Zone of skin (tissue), 1 donor: Measurements from ENCODE around the genes ZDHHC19, UBXN7 and PIGZ.

DNA sequence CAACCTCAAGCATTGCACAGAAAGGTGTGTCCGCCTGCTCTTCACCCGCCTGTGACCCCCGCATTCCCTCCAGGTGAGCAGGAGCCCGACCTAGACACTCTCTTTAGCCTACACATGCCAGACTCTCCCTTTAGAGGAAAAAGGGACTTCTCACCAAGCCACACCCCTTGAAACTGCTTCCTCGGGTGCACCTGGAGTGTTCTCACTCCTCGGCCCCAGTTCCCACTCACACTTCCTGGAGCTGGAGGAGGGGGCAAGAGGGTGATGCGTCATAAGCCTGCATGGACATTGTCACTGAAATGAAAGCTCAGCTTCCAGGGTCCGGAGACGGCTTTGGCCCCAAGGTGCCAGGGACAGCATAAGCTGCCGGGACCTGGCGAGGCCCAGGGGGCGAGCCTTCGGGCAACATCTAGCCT, 9.7 kb upstream of the MUC4 start:
- RRBS = 74% methylated on average over 3 of the region's 13 CpGs

- RRBS = no CpG with 5 or more reads among the region's 12 CpGs
These were observed 11.5 kb upstream of the MUC4 start for GRCh38 chr3:195823223-195823682.

GRCh38 chr3:195941699-195942611, 33.6 kb upstream of the TNK2 start:
- RRBS = no CpG with 5 or more reads among the region's 24 CpGs

GRCh38 chr3:195942718-195943244, 34.4 kb upstream of the TNK2 start:
- RRBS = no CpG with 5 or more reads among the region's 6 CpGs

GRCh38 chr3:195989502-195989990, 81.2 kb upstream of the TNK2 start:
- RRBS = no CpG with 5 or more reads among the region's 46 CpGs

DNA sequence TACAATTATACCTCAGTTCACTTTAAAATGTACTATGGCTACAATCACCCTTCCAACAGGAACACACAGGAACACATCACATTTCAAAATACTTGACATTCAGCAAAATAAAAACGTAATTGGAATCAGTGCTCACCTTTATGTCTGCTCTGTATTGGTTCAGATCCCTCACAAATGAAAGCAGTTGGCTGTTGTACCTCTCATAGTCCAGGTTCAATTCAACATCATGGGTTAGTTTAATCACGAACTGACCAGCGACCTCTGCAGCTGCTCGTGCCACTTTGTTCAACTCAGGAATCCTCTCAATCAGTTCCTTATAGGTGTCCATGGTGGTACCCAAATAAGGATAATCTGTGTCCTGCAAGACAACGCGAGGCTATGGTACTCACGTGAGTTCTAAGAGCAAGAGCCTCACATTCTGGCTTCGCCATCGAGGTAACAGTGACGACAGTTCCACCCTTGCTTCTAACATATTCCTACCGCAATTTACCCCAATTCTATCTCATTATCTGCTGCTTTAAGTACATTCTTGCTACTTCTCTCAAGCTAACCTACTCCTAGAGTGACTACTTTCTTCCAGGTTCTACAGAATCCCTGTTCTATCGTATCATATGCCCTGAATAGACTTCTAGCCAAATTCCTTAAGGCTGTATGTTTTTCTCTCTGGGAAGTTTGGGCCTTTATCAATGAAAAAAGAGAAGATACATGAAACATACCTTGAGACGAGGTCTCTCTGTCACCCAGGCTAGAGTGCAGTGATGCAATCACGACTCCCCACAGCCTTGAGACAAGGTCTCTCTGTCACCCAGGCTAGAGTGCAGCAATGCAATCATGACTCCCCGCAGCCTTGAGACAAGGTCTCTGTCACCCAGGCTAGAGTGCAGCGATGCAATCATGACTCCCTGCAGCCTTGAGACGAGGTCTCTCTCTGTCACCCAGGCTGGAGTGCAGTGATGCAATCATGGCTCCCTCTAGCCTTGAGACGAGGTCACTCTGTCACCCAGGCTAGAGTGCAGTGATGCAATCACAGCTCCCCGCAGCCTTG, 26.6 kb downstream of the TFRC start:
- RRBS = no CpG with 5 or more reads among the region's 19 CpGs

- RRBS = no CpG with 5 or more reads among the region's 6 CpGs
These were observed 14.5 kb downstream of the TFRC start for GRCh38 chr3:196067120-196068005.

DNA sequence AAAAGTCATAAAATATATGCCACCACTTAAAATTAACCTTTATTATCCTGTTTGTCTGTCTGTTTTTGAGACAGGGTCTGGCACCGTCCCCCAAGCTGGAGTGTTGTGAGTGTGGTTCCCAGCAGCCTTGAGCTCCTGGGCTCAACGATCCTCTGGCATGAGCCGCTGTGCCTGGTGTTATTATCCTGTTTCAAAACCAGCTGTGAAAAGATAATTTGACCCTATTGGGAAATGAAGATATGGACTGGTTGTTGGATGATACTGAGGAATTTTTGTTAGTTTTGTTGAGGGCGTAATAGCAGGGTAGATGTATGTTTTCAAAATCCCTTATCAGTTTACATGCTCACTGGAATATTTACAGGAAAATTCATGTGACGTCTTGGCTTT, 56.5 kb upstream of the TFRC start:
- RRBS = no CpG with 5 or more reads among the region's 5 CpGs

DNA sequence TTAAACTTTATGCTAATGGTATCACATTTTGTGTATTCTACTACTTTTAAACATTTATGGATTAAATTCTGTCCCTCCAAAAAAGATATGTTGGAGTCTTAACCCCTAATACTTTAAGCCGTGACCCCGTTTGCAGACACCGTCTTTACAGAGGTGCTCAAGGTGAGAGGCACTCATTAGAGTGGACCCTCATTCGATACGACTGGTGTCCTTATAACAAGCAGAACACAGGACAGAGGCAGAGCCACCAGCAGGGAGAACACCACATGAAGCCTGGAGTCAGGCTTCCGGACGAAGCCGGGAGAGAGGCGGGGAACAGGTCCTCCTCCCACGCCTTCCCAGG, 33.8 kb downstream of the ZDHHC19 start:
- RRBS = no CpG with 5 or more reads among the region's 10 CpGs

DNA sequence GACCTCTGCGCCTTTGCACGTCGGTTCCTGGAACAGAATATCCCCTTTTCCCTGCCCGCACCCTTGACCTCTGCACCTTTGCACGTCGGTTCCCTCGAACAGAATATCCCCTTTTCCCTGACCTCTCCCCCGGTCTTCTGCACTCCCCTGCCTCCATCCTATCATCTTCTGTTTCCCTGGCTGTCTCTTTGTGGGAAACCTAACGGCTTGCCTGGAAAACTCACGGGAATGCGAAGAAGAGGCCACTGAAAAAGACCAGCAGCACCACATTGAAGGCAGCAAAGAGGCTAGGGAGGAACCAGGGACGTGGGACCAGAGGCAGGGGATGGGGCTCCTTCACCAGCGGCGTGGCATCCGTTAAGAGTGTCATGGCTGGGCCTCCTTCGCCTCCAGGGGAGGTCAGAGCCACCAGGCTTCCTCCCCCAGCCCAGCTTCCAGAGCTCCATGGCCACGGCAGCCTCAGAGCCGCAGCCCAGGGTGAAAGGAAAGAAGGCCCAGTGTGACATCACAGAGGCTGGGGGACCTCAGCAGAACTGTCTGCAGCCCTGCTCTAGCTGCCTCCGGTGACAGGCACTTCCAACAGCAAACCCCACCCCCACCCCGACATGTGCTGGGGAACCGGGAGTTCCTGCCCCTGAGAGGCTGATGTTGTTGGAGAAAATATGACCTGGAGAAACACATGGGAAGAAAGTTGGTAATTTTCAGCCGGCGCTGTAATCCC, at the start of gene ZDHHC19:
Gene ZDHHC19, minus strand, starts transcription at position 455 of the 721 bp plus-strand sequence.
- RRBS = 67% methylated on average over 4 of the region's 23 CpGs

GRCh38 chr3:196272758-196273588, 14.6 kb downstream of the PCYT1A start:
- RRBS = no CpG with 5 or more reads among the region's 24 CpGs

- RRBS = 1% methylated on average over 6 of the region's 62 CpGs
These were observed at the start of gene UBXN7 for GRCh38 chr3:196432267-196433024. Gene UBXN7, minus strand, starts transcription at chr3:196432427.

GRCh38 chr3:196624282-196624833, 15.1 kb upstream of the NRROS start:
- RRBS = no CpG with 5 or more reads among the region's 10 CpGs

DNA sequence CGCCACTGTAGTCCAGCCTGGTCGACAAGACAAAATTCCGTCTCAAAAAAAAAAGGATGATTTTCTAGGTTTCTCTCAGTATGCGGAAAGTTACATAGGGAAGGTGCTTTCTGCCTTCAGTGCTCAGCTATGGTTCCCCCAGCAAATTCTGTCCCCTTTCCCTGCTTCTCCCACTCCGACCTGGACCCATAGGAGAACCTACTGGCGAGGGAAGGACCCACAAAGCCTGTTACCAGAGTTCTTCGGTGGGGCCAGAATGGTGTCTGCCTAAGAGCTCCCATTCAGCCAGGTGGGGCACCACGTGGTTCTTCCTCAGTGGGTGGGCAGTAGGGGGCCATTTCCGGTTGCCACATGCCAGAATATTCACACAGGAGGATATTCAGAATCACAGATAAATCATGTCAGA, 25.5 kb downstream of the NRROS start:
- RRBS = no CpG with 5 or more reads among the region's 9 CpGs

GRCh38 chr3:196665878-196666561, 26.5 kb downstream of the NRROS start:
- RRBS = no CpG with 5 or more reads among the region's 16 CpGs

- RRBS = no CpG with 5 or more reads among the region's 1 CpG
These were observed 17.8 kb downstream of the CEP19 start for GRCh38 chr3:196694255-196694643.

DNA sequence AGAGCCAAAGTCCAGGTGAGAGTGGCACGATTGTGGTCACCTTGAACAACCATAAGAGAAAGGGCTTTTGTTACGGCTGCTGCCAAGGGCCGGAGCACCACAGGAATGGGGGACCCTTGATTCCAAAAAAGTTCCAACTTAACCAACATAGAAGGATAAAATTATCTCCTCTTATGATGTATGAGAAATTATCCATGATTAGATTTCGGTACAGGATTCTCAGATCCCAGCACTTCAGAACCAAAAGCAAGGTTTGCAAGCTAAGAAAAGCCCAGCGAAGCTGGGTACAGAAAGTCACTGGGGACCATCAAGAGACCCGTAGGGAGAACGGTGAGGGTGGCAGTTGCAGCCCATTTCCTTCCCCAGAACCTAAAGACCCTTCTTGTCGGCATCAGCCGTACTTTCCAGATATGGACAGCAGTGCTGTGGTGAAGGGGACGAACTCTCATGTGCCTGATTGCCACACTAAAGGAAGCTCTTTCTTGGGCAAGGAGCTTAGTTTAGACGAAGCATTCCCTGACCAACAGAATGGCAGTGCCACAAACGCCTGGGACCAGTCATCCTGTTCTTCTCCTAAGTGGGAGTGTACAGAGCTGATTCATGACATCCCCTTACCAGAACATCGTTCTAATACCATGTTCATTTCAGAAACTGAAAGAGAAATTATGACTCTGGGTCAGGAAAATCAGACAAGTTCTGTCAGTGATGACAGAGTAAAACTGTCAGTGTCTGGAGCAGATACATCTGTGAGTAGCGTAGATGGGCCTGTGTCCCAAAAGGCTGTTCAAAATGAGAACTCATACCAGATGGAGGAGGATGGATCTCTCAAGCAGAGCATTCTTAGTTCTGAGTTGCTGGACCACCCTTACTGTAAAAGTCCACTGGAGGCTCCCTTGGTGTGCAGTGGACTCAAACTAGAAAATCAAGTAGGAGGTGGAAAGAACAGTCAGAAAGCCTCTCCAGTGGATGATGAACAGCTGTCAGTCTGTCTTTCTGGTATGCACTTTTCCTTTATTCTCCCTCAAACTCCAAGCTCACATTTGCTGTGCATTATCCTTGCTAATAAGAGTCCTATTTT, 18.3 kb downstream of the SENP5 start:
- RRBS = no CpG with 5 or more reads among the region's 14 CpGs

GRCh38 chr3:196968485-196969223, at the start of gene PIGZ:
Gene PIGZ, minus strand, starts transcription at chr3:196968833.
- RRBS = 1% methylated on average over 52 of the region's 101 CpGs

DNA sequence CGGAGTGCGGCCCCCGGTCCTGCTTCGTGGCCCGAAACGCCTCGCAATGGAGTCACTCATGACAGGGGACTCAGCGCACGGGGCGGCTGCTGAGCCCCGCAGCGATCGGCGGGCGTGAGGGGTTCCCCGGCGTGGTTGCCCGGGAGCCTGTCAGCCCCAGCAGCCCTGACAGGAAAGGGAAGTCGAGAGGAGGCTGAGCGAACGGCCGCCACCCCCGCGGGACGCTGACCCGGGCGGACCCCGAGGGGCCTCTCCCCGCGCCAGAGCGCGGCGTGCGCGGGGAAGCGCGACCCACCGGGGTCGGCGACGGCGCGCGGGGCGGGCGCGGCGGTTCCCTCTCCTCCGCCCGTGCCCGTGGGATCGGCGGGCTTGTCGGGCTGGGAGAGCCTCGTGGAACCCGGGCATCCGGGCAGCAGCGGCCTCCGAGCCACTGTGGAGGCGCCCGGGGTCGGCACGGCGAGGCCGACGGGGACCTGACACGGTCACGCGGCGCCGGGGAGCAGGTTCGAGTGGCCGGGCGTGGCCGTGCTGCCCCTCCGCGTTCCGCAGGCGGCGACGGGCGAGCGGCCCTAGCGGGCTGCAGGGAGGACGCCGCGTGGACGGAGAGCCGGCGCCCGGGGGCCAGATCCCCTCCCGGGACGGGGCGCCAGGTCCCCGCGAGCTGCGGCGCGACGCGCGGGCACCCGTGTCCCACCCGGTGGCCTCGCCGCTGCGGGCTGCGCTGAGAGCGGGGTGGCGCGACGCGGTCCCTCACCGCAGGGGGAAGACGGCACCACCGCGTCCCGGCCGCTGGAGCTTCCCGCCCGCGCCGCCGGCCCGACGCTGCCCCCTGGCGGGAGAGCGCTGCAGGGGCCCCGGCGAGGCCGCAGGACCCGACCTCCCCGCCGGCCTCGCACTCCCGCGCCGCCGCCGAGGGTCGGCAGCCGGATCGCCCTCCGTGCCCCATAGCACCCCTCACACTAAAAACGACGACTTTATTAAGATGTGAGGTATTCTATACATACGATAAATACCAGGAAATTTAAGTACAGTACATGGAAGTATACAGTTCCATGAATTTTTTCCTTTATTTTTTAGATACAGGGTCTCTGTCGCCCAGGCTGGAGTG, 945 bp upstream of the PIGZ start:
- RRBS = 1% methylated on average over 109 of the region's 148 CpGs

DNA sequence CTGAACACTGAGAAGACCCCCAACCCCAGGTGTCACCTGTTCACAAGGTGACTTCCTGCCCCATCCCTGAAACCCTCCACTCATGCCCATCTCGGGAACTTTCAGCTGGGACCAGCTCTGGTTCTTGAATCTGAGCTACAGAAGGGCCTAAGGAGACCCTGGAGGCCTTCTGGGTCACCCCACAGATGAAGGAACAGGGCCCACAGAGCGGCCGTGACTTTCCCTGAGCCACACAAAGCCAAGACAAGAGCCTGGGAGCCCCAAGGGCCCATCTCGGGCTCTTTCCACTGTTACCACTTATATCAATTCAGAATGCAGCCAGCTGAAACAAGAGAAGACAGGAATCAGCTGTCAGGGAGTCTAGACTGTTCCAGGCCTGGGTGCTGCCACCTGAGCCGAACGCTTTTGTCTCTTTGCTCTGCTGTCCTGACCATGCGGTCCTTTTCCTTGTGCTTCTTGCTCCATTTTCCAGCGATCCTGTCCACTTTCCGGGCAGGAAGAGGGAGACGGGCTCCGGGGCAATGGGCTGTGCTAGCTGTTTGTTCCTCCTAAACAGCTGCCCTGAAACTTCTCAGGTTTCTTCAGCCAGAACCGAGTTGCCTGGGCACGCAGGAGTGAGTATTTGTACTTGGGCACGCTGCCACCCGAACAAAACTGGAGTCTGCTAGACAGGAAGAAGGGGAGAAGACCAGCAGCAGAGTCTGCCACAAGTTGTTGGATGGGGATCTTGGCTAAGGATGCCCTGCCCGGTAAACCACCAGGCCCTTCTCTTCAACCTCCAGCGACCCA, 28.0 kb upstream of the PIGZ start:
- RRBS = no CpG with 5 or more reads among the region's 17 CpGs